Liver (tissue), 9 donors: ENCODE data around the genes PPP1R16B and DHX35.

GRCh38 chr20:38748579-38749074 is 367 bp downstream of the ACTR5 start:
- PRO-cap, 5 experiments, result no peak in any of the 5 experiments
- RAMPAGE, long total RNA, 2 experiments, result no peak in any of the 2 experiments
- RRBS, result 2% methylated on average over 6 of the region's 39 CpGs

DNA sequence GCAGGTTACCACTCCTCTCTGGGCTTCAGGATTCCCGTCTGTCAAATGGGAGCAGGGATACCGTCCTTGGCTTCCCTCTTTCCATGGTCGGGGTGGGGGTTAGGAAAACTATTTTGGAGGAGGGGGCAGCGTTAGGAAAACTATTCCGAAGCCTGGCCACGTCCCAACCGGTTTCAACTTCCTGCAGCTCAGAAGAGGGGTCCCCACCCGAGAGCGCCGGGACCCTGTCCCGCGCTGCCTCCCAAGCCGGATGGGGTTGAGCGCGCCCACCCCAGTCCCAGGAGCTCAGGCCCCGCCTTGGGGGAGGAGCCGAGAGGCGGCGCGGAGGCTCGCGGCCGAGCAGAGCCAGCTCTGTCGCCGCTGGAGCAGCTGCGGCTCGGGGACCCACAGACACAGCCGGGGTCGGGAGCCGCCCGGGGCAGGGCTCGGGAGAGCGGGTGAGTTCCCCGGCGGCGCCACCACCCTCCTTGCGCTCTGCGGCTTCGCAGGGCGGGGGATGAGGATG is at the start of gene PPP1R16B:
Gene PPP1R16B (plus strand): TSS at position 342 of the 505 bp plus-strand sequence.
- PRO-cap, 5 experiments, result peak in 5 of 5 experiments; most common plus-strand start position 354 of the sequence (in 2); most common minus-strand start position 252 of the sequence (in 5)
- RAMPAGE, long total RNA, 2 experiments, result start-site peak on the plus strand in 1 of 2 experiments, centred at position 361 of the sequence, 36 reads per replicate
- RRBS, result no CpG with 5 or more reads among the region's 40 CpGs

DNA sequence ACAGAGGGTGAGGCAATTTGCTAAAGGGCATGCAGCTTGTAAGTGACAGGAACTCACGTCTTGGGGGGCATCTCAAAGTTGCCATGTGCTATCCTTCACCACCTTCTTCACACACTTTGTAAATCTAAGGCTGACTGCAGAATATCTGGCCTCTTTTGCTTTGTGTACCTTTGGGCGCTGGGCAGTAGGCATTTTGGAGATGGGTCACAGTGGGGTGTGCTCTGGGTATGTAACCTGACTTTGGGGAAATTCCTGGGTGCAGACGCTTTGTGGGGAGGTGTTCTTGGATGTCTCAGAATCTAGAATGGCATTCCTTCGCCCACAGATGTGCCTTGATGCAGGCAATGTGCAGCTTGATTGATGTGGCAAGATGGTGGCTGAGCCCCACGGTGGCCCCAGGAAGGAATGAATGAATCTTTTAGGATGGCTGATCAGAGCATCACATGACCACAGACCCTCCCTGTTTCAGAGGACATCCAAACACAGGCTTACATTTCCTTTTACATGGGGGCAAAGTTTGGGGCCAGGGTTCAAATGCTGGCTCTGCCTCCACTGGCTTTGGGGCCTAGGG is 5.4 kb downstream of the PPP1R16B start:
- PRO-cap, 5 experiments, result no peak in any of the 5 experiments
- RAMPAGE, long total RNA, 2 experiments, result no peak in any of the 2 experiments
- RRBS, result no CpG with 5 or more reads among the region's 5 CpGs

DNA sequence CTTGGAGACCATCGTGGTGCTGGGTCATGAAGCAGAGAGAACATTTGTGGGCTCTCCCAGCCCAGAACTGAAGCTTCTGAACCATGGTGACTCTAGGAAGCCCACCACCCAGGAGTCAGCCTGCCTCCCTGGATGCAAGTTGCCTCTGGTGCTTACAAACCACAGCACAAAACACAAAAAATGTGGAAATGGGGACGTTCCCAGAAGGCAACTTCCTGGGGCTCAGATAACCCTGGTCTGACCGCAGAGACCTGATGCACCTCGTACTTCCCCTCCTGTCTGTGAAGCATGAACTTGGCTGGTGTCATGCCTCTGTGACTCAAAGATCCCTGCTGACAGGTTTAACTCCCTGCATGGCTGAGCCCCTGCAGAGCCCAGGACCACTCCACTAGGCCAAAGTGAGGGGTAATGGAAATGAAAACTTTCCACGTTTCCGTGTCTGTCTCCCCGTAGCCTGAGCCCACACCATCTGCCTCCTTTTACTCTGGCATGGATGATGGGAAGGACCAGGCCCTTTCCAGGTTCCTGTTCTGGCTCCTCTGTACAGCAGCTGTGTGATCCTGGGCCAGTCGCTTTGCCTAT is 57.6 kb downstream of the PPP1R16B start:
- PRO-cap, 5 experiments, result no peak in any of the 5 experiments
- RAMPAGE, long total RNA, 2 experiments, result no peak in any of the 2 experiments
- RRBS, result no CpG with 5 or more reads among the region's 8 CpGs

DNA sequence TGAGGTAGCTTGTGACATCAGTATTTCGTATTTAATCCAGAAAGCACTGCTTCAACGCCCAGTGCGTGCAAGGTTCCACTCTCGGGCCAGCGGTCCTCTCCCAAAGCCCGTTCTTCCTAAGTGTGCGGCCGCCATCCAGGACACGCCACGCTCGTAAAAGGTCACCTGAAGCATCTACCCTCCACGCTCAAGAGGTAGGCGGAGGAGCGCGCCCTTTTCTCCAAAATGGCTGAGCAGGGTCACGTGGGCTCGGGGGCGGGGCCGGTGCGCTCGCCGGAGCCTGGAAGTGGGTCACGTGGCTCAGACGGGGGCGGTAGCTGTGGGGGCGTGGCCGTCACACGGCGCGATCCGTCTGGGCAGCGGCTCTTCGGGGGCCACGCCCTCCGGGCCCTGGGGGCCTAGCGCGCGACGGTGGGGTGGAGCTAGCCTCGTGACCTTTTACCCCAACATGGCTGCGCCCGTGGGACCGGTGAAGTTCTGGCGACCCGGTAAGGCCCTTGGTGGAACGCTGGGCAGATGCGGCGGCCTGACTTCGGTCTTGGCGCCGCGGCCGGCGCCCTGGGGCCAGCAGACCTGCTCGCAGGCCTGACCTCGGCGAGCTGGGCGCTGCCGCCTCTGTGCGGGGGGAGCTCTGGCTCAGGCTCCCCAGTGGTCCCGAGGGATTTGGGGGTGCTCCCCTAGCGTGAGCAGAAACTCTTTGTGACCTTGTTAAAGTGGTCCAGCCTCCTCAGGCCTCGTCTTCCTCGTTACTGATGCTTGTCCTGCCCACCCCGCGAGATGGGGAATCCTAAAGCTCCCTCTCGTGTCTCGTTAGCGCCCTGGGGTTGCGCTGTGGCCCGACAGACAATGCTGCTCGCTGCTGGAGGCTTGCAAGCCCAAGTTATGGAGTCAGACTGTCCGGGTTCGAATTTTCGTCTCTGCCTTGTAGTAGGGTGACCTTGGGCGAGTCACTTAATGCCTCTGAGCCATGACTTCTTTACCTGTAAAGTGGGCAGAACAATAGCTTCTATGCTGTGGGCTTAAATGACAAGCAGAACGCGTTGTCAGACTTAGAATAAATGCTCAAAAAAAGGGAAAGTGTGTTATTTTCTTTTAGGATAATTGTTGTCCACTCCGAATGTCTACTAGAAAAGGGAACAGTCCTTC is at the start of gene DHX35:
Gene DHX35 (plus strand): TSS at position 425 of the 1,146 bp plus-strand sequence.
- PRO-cap, 5 experiments, result peak in 5 of 5 experiments; most common plus-strand start position 382 of the sequence (in 2); most common minus-strand start position 189 of the sequence (in 5)
- RAMPAGE, long total RNA, 2 experiments, result start-site peak on the plus strand in 2 of 2 experiments, centred at positions 435 to 452 of the sequence, 405 to 918 reads per replicate
- RRBS, result 1% methylated on average over 23 of the region's 79 CpGs

DNA sequence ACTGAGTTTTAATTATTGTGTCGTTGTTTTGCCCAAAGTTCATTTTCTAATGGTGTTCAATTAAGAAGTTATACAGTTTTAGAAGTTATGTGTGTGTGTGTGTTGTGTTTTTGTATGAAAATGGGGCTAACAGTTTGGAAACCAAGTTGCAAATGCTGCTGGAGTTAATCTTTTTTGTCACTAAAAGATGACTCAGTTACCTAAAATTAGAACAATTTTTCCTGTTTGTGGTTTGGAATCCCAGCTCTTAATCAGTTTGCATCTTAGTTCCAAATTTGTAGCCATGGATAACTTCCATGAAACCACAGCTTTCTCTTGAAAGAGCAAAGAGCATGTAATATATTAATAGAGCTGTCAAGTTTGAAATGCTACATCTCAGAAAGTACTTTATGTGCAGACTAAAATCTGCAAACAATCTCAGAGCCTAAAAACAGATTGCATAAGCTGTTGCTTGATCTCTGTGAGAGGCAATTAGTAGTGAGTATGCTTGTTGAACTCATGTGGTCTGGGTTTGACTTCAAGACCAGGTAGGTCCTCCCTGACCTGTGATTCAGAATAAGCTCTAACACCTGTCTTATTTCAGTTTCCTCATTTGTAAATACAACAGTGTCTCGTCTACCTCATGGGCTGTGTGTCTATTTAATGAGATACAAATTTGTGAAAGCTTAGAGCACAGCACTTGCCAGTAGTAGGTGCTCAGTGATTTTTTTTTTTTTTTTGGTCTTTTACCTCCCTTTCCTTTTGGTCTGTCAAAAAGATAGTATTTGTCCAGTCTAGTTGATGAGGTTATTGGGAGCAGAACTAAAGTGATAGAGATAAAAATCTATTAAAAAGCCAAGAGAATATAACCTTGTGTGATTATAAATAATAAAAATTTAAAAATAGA is 23.6 kb downstream of the DHX35 start:
- PRO-cap, 5 experiments, result no peak in any of the 5 experiments
- RAMPAGE, long total RNA, 2 experiments, result no peak in any of the 2 experiments
- RRBS, result no CpG with 5 or more reads among the region's 2 CpGs

DNA sequence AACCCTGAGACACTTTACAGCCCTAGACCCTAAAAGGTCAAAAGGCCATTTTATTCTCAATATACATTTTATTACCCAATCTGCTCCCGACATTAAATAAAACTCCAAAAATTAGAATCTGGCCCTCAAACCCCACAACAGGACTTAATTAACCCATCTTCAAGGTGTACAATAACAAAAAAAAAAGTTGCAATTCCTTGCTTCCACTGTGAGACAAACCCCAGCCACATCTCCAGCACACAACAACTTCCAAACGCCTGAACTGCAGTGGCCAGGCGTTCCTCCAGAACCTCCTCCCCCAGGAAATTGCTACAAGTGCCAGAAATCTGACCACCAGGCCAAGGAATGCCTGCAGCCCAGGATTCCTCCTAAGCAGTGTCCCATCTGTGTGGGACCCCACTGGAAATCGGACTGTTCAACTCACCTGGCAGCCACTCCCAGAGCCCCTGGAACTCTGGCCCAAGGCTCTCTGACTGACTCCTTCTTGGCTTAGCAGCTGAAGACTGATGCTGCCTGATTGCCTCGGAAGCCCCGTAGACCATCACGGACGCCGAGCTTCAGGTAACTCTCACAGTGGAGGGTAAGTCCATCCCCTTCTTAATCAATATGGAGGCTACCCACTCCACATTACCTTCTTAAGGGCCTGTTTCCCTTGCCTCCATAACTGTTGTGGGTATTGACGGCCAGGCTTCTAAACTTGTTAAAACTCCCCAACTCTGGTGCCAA is 417.9 kb downstream of the MAFB start:
- PRO-cap, 5 experiments, result no peak in any of the 5 experiments
- RAMPAGE, long total RNA, 2 experiments, result no peak in any of the 2 experiments
- RRBS, result no CpG with 5 or more reads among the region's 10 CpGs

DNA sequence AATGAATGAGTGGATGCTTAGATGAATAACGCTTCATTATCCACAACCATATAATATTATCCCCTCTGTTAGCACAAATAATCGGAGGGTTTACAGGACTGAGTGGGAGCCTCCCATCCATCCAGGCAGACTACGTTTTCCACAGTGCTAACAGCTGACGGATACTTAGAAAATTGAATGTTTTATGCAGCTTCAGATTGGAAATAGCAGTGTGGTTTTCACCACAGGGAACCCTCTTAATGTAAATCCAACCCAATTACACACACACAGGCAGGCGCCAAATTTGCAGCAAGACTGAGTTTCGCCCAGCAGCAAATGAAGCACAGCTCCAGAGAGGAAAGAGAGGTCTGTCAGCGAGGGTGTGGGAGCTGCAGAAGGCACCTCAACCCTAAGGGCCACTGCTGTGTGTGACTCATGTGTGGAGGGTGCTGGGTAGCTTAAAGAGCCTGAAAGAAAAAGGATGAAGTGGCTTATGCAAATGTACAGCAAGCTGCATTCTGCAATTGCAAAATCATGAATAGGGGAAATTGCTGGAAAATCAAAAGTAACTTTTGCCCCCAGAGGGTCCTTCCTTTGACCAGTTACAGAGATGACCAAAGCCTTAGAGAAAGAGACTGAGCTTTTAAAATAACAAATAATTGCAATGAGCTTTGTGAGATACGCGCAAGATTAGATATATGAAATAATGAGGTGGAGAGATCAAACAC is 365.6 kb downstream of the MAFB start:
- PRO-cap, 5 experiments, result peak in 1 of 5 experiments; most common minus-strand start position 349 of the sequence (in 1)
- RAMPAGE, long total RNA, 2 experiments, result no peak in any of the 2 experiments
- RRBS, result no CpG with 5 or more reads among the region's 9 CpGs

GRCh38 chr20:40443814-40444078 is 245.3 kb downstream of the MAFB start:
- PRO-cap, 5 experiments, result no peak in any of the 5 experiments
- RAMPAGE, long total RNA, 2 experiments, result no peak in any of the 2 experiments
- RRBS, result no CpG with 5 or more reads among the region's 3 CpGs

- PRO-cap, 5 experiments, result peak in 2 of 5 experiments; most common minus-strand start chr20:40464824 (in 1)
- RAMPAGE, long total RNA, 2 experiments, result no peak in any of the 2 experiments
These were observed 224.4 kb downstream of the MAFB start for GRCh38 chr20:40464696-40465026.

DNA sequence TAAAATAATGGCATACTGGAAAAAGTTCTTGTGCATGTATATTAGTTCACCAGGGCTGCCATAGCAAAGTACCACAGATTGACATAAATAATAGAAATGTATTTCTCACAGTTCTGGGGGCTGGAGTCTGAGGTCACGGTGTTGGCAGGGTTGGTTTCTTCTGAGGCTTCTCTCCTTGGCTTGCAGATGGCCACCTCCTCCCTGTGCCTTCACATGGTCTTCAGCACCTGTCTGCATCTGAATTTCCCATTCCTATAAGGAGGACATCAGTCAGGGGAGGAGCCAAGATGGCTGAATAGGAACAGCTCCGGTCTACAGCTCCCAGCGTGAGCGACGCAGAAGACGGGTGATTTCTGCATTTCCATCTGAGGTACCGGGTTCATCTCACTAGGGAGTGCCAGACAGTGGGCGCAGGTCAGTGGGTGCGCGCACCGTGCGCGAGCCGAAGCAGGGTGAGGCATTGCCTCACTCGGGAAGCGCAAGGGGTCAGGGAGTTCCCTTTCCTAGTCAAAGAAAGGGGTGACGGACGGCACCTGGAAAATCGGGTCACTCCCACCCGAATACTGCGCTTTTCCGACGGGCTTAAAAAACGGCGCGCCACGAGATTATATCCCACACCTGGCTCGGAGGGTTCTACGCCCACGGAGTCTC is 69.9 kb downstream of the MAFB start:
- PRO-cap, 5 experiments, result no peak in any of the 5 experiments
- RAMPAGE, long total RNA, 2 experiments, result no peak in any of the 2 experiments
- RRBS, result no CpG with 5 or more reads among the region's 30 CpGs

- PRO-cap, 5 experiments, result peak in 1 of 5 experiments; most common minus-strand start chr20:40684112 (in 1)
- RAMPAGE, long total RNA, 2 experiments, result no peak in any of the 2 experiments
- RRBS, result no CpG with 5 or more reads among the region's 9 CpGs
These were observed 5.1 kb downstream of the MAFB start for GRCh38 chr20:40683869-40684377.

GRCh38 chr20:40684378-40685447 is 4.3 kb downstream of the MAFB start:
- PRO-cap, 5 experiments, result peak in 1 of 5 experiments; most common plus-strand start chr20:40684426 (in 1)
- RAMPAGE, long total RNA, 2 experiments, result no peak in any of the 2 experiments
- RRBS, result no CpG with 5 or more reads among the region's 11 CpGs

GRCh38 chr20:40686995-40687313 is 2.1 kb downstream of the MAFB start:
- PRO-cap, 5 experiments, result no peak in any of the 5 experiments
- RAMPAGE, long total RNA, 2 experiments, result no peak in any of the 2 experiments
- RRBS, result no CpG with 5 or more reads among the region's 12 CpGs

- PRO-cap, 5 experiments, result peak in 5 of 5 experiments; most common plus-strand start chr20:40689542 (in 5); most common minus-strand start chr20:40690076 (in 5)
- RAMPAGE, long total RNA, 2 experiments, result no peak in any of the 2 experiments
- RRBS, result 3% methylated on average over 27 of the region's 91 CpGs
These were observed 618 bp upstream of the MAFB start for GRCh38 chr20:40689340-40690367.

GRCh38 chr20:40958784-40959072 is 69.9 kb upstream of the TOP1 start:
- PRO-cap, 5 experiments, result no peak in any of the 5 experiments
- RAMPAGE, long total RNA, 2 experiments, result no peak in any of the 2 experiments
- RRBS, result no CpG with 5 or more reads among the region's 1 CpG

GRCh38 chr20:41003024-41004164 is 25.2 kb upstream of the TOP1 start:
- PRO-cap, 5 experiments, result no peak in any of the 5 experiments
- RAMPAGE, long total RNA, 2 experiments, result no peak in any of the 2 experiments
- RRBS, result no CpG with 5 or more reads among the region's 18 CpGs

GRCh38 chr20:41029234-41029630 is 610 bp downstream of the TOP1 start:
- PRO-cap, 5 experiments, result no peak in any of the 5 experiments
- RAMPAGE, long total RNA, 2 experiments, result no peak in any of the 2 experiments
- RRBS, result 2% methylated on average over 14 of the region's 40 CpGs

DNA sequence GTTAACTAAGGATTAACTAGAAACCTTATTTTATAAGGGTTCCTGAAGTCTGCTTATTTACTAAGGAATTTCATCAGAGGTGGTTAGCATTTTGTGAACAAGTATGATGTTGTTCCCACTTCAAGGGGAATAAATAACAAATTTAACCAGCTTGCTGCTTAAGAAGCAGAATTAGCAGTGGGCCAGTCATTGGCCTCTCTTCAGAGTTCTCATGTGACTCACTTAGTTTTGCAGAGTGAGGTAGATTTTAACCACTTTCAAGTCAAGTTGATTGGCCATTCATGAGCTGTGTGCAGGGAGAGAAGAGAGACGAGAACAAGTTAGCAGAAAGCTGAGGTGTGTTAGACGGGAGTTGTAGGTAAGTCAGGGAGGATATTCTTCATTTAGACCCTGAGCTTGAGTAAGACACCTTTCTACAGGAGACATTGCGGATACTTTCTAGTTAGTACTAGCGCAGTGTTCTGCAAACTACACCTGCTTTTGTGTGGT is 18.1 kb downstream of the TOP1 start:
- PRO-cap, 5 experiments, result no peak in any of the 5 experiments
- RAMPAGE, long total RNA, 2 experiments, result no peak in any of the 2 experiments
- RRBS, result no CpG with 5 or more reads among the region's 4 CpGs

DNA sequence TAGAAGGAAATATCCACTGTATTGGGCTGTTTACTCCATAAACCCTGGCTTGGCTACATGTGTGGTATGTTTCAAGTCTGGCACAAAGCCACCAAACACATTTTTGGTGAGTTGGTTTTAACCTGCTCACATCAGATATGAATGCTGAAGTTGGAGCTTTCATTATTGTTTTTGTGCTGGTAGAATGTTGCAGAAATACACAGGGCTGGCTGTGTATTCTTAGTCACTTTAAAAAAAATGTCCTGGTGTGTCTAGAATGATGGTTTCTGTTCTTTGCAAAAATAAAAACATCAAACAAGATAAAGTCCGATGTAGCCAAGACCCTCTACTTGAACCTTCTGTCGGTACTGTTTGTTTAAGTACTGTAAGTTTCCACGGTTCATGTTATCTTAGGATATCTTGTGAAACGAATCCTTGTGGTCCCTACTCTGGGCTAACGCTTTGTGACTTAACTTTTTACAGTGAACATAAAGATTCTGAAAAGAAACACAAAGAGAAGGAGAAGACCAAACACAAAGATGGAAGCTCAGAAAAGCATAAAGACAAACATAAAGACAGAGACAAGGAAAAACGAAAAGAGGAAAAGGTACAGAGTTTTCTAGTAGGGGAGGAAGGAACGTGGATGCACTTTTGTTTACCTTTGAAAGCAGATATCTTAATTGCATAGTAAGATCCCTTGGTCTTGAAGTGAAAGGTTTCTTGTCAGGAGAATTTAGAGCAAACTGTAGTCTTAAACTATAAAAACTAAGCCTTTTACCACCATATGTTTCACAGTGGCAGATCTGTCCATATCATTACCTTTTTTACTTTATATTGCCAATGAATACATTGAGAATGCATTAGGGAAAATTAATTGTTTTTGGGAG is 47.3 kb downstream of the TOP1 start:
- PRO-cap, 5 experiments, result no peak in any of the 5 experiments
- RAMPAGE, long total RNA, 2 experiments, result no peak in any of the 2 experiments
- RRBS, result no CpG with 5 or more reads among the region's 7 CpGs